ENCODE results near the gene NLGN1.

DNA sequence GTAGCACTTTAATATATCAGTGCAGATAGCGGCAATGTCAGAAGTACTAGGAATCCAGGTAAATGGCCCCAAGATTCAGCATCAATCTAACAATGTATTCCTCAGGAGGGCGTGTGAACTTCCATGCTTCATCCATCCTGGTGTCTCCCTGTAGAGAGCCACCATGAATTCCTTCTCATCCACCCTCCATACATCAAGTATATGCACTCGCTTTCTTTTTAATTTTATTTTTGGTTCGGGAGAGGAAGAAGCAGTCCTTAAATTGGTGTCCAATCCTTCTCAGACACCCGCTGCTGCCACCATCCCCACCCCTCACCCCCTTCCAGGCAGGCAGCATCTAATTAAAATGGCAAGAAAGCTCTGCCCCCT lies 1.6 kb downstream of the TNIK start:
- PRO-cap, result no peak
- RAMPAGE, long total RNA, result no peak

DNA sequence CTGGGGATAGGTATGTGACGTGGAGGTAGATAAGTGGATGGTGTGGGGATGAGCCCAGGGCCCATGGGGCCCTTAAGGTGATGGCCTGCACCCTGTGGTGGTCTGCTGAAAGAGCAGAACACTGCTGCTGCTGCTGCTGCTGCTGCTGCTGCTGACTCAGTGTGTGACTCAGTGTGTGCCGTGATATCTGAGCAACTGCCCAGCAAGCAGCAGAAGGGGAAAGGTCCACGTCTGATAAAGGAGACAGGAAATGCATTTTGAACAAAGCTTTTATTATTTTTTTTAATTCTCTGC lies 63.9 kb upstream of the TNIK start:
- PRO-cap, result no peak
- RAMPAGE, long total RNA, result no peak

- PRO-cap, result no peak
- RAMPAGE, long total RNA, result no peak
Observed at GRCh38 chr3:171616675-171617696, 156.8 kb upstream of the TNIK start.

GRCh38 chr3:171654829-171655258 lies 155.4 kb downstream of the PLD1 start:
- PRO-cap, result no peak
- RAMPAGE, long total RNA, result no peak

- PRO-cap, result no peak
- RAMPAGE, long total RNA, result no peak
Observed at GRCh38 chr3:171677372-171678204, 132.7 kb downstream of the PLD1 start.

DNA sequence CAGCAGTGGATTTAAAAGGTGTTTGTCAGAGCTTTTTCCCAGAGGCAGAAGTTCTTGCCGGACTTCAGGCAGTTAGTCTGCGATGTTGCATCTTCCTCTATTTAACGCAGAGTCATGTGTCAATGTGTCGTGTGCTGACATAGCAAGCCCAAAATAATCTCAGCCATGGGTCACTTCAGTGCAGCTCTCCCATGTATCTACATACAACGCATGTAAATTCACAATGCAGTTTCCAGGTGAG lies 8.0 kb upstream of the TMEM212 start:
- PRO-cap, result no peak
- RAMPAGE, long total RNA, result no peak

DNA sequence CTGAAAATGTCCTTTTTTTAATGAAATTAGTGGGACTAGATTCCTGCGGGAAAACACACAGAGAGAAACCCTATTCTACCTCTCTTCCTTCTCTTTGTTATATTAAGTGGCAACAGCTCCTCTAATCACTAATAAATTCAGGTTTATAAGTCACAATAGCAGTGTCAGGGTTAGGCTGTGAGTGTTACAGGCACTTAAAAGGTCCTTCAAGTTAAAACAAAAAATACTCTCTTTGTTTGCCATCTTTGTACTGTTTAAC lies 2.2 kb upstream of the TMEM212 start:
- PRO-cap, result no peak
- RAMPAGE, long total RNA, result no peak

GRCh38 chr3:171931971-171932774 lies 89.0 kb downstream of the TMEM212 start:
- PRO-cap, result no peak
- RAMPAGE, long total RNA, result no peak

GRCh38 chr3:171960860-171961405 lies 78.4 kb upstream of the FNDC3B start:
- PRO-cap, result no peak
- RAMPAGE, long total RNA, result no peak

- PRO-cap, result no peak
- RAMPAGE, long total RNA, result no peak
Observed at GRCh38 chr3:172066318-172066993, 27.1 kb downstream of the FNDC3B start.

- PRO-cap, result bidirectional peak, plus-strand start at chr3:172102813, minus-strand start at chr3:172102682
- RAMPAGE, long total RNA, result no peak
Observed at GRCh38 chr3:172102523-172102915, 63.1 kb downstream of the FNDC3B start.

DNA sequence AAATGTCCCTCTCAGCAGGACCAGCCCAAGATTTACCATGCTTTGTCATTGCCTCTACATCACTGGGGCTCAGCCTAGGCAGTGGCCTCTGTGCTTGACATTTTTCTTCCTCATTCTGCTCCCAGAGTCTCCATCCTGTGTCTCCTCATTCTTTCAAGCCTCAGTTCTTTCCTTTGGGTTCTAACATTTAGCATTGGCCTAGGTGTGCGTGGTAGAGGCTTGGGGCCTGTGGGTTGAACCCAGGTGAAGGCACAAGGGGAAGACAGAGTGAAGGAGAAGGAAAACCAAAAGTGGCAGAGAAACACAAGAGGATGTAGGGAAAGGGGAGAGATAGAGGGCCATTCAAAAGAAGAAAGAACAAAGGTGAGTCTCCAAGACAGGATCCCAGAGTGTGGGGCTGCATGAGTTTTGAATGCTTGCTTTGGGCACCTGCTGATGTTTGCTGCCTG lies 75.7 kb downstream of the FNDC3B start:
- PRO-cap, result no peak
- RAMPAGE, long total RNA, result no peak

DNA sequence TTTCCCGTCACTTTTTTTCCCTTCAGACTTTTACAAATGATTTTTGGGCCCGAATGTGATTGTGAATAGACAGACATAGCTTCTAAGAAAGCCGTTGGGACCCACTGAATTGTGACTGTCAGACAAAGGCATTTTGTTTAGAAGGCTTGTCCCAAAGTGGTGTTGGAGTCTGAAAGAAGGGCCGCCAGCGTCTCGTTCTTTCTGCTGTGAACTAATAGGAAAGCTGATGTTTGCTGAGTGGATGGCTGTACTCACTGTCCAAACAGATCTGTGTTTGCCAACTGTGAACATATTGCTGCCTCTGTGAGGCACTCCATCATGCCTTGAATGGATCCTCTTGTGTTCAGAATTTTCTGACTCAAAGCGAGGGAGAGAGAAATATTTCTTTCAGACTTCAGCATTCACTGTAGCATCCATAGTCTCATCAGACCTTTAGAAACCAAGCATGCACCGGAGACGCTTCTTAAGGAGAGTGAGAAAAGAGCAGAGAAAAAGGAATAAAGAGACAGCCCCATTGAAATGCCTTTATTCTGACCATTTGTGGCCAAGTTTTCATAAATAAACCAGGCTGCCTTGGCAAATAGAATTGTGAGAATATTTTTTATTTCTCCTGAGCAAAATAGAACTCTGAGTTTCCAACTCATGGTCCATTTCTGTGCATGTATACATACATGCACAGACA lies 164.6 kb downstream of the FNDC3B start:
- PRO-cap, result no peak
- RAMPAGE, long total RNA, result no peak

GRCh38 chr3:172209496-172210146 lies 170.2 kb downstream of the FNDC3B start:
- PRO-cap, result no peak
- RAMPAGE, long total RNA, result no peak

- PRO-cap, result no peak
- RAMPAGE, long total RNA, result no peak
Observed at GRCh38 chr3:172212071-172212714, 172.8 kb downstream of the FNDC3B start.

- PRO-cap, result no peak
- RAMPAGE, long total RNA, result no peak
Observed at GRCh38 chr3:172247325-172247962, 200.8 kb downstream of the GHSR start.

GRCh38 chr3:172607838-172608208 lies 84.6 kb upstream of the TNFSF10 start:
- PRO-cap, result no peak
- RAMPAGE, long total RNA, result no peak

GRCh38 chr3:172698735-172698996 lies 12.2 kb downstream of the NCEH1 start:
- PRO-cap, result no peak
- RAMPAGE, long total RNA, result no peak

GRCh38 chr3:173397371-173398064 lies at the start of gene NLGN1:
Gene NLGN1, plus strand, starts transcription at chr3:173397744.
- PRO-cap, result no peak
- RAMPAGE, long total RNA, result no peak

GRCh38 chr3:173585063-173585999 lies 187.8 kb downstream of the NLGN1 start:
- PRO-cap, result no peak
- RAMPAGE, long total RNA, result no peak